Thoracic aorta endothelial cell (primary cell): ENCODE measurements around a stretch of chr1.

DNA sequence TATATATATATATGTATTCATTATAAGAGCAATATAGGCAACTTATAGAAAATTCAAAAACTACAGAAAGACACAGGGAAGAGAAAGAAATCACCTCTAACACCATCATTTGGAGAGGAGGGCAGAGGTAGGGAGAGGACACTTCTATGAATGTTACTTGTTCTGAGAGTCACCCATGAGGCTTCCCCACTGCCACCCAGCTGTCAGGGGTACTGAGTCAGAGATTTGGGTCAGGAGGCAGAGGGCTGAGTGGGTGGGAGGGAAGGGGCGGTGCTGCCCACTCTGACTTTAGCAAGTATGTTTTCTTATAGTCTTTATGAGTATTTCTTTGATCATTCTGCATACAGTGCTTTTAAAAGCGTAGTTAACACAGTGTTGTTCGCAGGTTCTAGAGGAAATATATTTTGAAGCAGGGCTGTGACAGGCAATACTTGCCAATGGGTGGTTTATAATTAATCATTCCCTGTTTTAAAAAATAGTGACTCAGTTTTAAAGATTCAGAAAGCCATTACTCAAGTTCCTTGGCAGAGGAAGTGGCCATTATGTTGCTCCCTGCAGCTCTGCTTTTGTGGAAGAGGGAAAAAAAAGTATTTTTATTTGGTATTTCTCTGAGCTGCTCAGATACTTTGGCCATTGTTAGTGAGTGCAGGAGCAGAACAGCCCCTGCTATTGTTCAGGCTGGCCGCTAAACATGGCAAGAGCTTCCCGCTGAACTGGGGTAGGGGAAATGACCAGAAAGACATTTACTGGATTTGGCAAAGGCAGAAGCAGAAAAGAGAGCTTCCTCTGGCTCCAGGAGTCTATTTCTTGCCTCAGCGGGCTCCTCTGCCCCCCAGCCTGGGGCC lies 18.4 kb downstream of the IL6R start:
- CAGE, long polyA plus RNA, result no peak

DNA sequence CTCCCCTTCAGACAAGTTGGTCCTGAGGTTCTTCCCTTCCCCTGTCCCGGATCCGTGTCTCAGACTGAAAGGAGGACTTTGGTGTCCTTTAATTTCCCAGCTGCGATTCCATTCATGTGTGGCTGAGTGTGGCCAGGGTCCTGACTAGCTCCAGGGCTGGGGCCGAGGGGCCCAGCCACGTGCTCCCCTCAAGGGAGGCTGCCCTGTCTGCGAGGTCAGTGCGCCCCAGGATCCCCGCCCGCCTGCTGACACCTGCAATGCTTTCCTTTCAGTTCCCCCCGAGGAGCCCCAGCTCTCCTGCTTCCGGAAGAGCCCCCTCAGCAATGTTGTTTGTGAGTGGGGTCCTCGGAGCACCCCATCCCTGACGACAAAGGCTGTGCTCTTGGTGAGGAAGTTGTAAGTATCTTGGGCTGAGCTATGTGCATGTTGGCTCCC lies 25.1 kb downstream of the IL6R start:
- CAGE, long polyA plus RNA, result no peak

- CAGE, long polyA plus RNA, result no peak
These were observed 45.9 kb downstream of the IL6R start for GRCh38 chr1:154451088-154451303.

DNA sequence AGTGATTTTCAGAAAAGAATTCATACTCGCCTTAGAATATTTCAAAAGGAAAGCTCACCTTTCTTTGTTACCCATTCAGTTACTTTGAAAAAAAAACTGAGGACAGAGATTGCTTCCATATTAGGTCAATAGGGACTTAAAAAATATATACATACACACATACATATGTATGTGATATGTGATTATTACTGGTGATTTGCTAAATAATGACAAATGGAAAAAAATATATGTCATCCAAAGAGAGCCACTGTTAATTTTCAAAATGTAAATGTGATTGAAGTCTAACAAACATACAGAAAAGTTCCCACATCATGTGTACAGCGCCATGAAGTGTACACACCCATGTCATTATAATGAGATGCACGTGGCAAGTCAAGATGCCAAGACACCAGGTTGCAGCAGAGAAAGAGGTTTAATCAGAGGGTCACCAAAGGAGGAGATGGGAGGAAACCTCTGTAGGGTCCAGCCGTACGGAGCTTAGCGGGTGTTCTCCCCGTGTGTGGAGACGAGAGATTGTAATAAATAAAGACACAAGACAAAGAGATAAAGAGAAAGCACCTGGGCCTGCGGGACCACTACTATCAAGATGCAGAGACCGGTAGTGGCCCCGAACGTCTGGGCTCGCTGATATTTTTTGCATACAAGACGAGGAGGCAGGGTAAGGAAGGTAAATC lies 41.5 kb upstream of the TDRD10 start:
- CAGE, long polyA plus RNA, result no peak

GRCh38 chr1:154492971-154493773 lies 8.8 kb upstream of the TDRD10 start:
- CAGE, long polyA plus RNA, result no peak

- CAGE, long polyA plus RNA, result no peak
These were observed 14.5 kb downstream of the CHRNB2 start for GRCh38 chr1:154582080-154582564.

- CAGE, long polyA plus RNA, result no peak
These were observed 17.0 kb downstream of the CHRNB2 start for GRCh38 chr1:154584475-154585113.

DNA sequence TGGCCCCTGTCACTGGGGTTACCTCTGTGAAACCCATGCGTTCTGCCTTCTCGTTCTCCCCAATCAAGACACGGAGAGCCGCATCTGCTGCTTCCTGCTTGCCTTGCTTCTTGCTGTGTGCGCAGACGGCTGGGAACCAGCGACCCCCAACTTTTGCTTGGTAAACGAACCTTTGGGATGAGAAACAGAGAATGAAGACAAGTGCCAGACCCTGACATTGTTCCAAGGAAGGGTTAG lies 17.8 kb downstream of the ADAR start:
- CAGE, long polyA plus RNA, result no peak

GRCh38 chr1:154747967-154748492 lies 122.1 kb downstream of the KCNN3 start:
- CAGE, long polyA plus RNA, result no peak

- CAGE, long polyA plus RNA, result no peak
These were observed 34.2 kb downstream of the KCNN3 start for GRCh38 chr1:154835884-154836274.

GRCh38 chr1:154861534-154862225 lies 8.4 kb downstream of the KCNN3 start:
- CAGE, long polyA plus RNA, result no peak

GRCh38 chr1:154866981-154867982 lies 2.8 kb downstream of the KCNN3 start:
- CAGE, long polyA plus RNA, result no peak

DNA sequence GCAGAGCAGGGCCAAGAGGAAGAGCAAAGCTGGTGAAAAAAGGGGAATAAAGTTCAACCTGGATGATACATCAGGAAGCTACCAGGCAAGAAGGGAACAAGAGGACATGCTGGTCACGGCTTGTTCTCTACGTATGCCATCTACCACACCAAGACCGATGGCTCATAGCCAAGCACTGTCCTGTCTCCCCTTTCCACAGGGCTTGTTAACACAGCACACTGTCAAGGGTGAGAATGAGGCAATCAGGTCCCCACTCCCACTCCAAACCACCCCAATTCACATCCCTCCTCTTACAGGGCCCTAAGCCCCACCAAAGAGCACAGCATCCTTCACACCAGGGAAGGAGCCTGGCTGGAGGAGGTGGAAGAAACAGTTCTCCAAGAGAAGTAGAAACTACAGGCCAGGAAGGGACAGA lies 800 bp upstream of the SHC1 start:
- CAGE, long polyA plus RNA, result no peak

DNA sequence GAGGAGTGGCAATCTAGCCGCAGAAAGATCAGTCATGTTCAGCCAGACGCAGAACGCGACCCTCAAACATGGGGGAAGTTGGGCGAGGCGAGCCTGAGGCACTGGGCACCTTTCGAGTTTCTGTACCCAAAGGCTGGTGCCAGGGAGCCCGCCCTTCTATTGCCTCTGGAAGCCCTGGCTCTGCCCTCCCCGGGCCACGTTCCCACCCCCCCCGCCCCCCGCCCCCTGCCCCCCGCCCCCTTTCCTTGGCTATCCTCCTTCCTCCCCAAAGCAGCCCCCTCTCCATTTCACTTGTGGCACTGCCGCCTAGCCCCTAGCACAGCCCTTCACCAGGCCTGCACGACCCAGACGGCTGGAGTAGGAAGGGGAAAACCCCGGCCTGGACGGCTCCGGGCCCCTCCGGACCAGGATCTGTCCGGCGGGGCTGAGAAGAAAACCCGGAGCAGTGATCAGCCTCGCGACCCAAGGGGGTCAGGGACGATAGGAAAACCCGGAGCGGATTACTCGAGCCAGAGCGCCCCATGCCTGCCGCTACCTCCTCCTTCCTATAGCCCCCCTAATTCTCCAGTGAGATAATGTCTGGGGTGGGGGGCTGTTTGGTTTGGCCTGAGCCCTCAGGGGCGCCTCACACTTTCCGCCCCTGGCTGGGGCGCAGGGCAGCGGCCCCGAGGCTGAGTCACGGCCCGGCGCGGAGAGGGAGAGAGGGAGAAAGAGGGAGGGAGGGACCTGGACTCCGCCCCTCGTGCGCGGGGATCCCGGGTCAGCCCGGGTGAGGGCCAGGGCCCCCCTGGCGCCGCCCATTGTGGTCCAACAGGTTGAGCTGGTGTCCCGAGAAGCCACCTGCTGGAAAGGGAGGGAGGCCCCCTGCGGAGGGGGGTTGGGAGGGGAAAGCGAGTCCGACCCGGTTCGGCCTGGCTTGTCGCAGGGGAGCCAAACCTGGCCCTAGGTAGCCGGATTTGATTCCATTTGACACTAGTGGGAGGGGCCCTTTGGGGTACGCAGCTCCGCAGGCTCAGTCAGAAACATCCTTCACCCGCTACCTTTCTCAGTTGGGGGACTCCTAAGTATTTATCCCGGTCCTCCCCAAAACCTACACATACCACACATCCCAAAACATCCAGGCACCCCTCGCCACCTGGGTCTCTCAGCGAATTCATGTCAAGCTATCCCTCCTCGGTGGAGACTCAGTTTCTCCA lies 1.8 kb upstream of the ZBTB7B start:
- CAGE, long polyA plus RNA, result no peak

DNA sequence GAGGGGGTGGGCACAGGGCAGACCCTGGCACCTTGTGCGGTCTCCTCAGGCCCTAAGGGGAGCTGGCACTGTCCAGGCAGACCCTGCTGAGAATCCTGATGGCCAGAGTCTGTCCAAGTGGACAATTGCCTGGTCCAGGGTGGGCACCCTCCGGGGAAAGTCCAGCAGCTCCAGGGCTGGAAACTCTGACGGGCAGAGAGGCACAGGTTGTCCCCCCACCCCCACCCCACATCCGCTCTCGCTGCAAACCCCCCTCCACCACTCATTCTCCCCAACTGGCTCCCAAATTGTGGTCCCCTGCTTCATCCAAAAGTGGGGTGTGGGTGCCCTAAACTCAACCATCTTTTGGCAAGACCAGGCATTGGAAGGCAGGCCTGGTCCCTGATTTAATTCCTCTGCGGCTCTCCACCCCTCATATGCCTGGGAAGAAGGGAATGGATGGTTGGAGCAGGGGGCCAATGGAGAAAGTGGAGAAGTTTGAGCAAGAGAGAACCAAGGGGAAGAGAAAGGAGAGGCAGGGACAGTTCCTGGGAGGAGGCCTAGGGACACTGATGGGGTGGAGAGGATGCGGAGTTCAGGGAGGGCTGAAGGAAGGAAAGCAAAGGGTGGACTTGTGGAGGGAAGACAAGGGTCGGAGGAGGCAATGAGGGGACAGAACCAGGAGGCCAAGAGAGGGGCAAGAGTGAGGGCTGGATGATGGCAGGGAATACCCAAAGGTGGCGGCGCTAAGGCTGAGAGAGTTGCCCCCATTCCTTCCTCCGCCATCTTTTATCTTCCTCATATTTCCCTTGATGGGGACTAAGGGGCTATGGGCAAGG lies 7.0 kb downstream of the ZBTB7B start:
- CAGE, long polyA plus RNA, result no peak

DNA sequence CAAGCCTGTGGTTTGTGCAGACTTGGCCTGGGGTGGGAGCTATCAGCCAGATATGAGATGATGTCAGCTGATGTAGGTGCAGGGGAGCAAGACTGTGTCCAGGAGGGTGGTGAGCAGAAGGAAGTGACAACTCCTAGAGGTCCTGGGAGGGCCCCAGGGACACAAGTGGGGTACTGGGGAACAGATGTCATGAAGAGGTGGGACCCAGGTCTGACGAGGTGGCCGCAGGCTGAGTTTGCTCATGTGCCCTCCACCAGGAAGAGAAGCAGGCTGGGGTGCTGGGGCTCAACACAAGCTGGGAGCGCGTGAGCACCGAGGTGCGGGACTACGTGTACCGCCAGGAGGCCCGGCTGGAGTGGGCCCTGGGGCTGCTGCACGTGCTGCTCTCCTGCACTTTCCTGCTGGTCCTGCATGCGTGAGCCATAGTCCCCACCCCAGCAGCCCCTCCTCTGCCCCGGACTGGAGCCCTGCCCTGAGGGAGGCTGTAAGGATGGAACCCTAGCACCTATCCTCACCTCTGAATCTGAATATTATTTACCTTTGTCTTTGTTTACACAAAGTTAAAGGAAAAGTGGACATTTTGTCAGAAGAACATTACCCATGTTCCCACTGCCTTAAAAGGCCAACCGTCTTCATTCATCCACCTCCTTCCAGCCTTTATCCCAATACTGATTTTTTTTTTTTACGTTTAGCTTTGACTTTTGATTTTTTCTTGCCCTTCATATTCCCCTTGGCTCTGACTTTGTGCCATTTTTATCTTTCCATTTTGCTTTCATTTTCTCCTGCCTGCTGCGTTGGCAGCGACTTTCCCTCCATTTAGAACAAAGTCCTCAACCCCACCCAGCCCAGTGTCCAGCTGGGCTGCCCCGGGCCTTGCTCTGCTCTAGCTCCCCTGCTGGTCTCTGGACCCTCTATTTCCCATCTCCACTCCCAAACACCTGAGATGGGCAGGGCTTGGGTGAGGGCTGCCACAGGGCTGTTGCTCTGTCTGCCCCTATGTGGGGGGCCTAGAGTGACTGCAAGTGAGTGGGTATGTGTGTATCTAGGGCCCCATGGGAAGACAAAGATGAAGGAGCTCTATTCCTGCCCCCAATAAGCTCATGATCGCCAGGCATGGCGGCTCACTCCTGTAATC lies 7.7 kb upstream of the ADAM15 start:
- CAGE, long polyA plus RNA, result no peak

DNA sequence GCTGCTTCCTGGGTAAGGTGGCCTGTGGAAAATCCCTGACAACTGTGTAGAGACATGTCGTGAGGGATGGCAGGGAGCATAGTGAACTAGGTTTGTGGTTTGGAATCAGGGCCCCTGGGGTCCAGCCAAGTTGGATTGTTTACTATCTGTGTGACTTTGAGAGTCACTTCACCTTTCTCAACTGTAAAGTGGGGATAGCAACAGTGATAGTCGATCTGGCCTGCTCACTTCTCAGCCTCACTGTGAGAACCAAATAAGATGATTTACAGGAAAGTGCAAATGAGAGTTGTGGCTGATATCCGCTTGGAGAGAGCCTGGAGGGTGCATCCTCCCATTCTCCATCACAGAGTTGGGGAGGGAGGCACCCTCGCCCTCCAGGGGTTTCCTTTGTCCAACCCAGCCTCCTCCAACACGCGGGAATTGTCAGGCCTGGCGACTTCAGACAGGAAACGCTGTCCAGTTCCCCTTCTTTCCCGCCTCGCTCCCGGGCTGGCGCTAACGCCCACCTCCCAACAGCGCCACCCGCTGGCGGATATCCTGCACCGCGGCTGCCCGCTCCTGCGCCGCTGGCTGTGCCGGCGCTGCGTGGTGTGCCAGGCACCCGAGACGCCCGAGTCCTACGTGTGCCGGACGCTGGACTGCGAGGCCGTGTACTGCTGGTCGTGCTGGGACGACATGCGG lies 875 bp upstream of the ADAM15 start:
- CAGE, long polyA plus RNA, result no peak

DNA sequence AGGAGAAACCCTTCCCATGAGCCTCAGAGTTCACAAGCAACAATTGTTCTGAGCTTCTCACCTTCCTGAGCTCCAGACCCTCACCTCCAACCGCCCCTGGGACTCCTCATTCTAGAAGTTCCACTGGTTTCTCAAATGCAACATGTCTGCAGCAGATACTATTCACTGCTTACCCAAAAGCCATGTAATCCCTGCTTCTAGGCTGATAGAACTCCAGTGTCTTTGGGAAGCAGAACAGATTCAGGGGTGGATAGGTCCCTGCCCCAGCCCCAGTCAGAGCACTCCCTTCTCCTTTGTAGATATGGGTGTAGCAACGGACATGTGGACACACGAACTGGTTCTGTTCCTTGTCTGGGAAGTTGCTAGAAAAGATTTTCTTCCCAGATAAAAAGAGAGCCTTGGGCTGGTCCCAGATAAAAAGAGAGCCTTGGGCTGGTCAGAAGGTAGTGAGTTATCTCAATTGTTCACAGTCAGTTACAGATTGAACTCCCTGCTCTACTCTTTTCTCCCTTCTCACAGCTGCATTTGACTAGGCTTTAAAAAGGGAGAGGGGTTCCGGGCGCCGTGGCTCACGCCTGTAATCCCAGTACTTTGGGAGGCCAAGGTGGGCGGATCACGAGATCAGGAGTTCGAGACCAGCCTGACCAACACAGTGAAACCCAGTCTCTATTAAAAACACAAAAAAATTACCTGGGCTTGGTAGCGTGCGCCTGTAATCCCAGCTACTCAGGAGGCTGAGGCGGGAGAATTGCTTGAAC lies 7.4 kb upstream of the EFNA1 start:
- CAGE, long polyA plus RNA, result no peak

GRCh38 chr1:155125843-155125961 lies 2.0 kb upstream of the EFNA1 start:
- CAGE, long polyA plus RNA, result no peak

DNA sequence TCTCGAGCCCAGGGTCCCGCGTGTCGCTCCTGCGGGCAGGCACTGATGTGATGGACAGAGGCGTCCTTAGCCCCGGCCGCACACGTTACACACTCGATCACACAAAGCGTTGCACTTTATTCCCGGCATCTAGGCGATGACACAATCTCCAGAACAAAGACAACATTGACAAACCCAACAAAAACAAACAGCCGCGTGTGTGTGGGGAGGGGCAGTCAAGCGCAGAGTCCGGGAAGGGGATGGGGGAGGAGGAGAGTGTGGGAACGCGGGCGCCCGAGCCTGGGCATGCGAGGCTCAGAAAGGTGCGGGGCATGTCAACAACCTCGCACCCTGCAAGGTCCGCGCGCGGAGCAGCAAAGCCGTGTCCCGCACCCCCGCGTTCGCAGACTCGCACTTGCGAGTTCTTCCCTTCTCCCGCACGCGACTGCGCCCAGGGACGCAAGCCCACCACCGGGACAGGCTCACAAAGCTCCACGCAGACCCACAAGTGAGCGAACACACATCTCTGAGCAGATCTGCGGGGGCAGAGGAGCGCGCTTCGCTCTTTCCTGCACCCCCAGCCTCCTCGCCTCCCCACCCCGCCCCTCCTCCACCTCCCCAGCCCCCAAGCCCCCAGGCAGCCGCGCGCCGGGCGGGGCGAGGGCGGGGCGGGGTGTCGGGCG lies 370 bp upstream of the EFNA1 start:
- CAGE, long polyA plus RNA, result no peak